HEK293 (cell line): ENCODE measurements around the genes CLCA2 and GBP4.

- PRO-cap, result no peak
- RRBS, 2 experiments, result no CpG with 5 or more reads among the region's 1 CpG
Observed at GRCh38 chr1:84443328-84443772, 35.7 kb upstream of the RPF1 start.

DNA sequence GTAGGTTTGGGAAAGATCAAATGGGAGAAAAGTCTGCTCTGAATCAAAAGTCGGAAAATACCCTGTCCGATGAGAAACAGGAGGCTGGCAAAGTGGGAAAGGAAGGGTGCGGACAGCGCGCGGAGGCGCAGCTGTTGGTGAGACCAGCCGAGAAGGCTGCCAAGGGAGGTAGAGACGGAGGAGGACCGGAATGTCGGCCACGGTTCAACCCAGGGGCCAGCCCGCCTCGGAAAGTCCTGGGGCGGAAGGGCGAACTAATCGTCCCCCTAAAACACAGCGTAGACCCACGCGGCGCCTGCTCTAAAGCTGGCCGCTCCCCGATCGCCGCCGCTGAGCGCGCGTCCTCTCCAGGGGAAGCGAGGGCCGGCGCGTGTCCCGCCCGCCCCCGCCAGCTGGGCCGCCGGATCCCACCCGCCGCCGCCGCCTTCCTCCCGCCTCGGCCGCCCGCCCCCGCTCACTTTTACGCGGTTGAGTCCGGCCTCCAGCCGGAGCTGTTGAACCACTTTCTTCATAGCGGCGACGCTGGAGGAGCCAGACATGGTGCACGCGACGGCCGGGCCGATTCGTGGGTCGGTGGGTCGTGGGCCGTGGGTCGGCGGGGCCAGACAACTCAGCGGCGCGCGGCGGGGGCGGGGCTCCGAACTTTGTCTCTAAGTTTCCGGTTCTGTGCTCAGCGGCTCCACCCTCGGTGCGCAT, 485 bp upstream of the SPATA1 start:
- PRO-cap, result bidirectional peak, plus-strand start at position 140 of the sequence, minus-strand start at position 142 of the sequence; bidirectional peak, plus-strand start at position 457 of the sequence, minus-strand start at position 338 of the sequence; bidirectional peak, plus-strand start outside the sequence, minus-strand start at position 652 of the sequence
- RRBS, 2 experiments, result 1% methylated on average over 25 to 31 of the region's 76 CpGs

GRCh38 chr1:84583242-84583581, 9.0 kb upstream of the CTBS start:
- PRO-cap, result bidirectional peak, plus-strand start at chr1:84583503, minus-strand start at chr1:84583329
- RRBS, 2 experiments, result no CpG with 5 or more reads among the region's 3 CpGs

- PRO-cap, result bidirectional peak, plus-strand start at chr1:84690706, minus-strand start at chr1:84690485
- RRBS, 2 experiments, result under 1 to 2% methylated on average over 13 of the region's 33 CpGs
Observed at GRCh38 chr1:84690582-84690989, 325 bp upstream of the SSX2IP start.

GRCh38 chr1:84756435-84756768, 66.1 kb upstream of the SSX2IP start:
- PRO-cap, result no peak
- RRBS, 2 experiments, result no CpG with 5 or more reads among the region's 2 CpGs

GRCh38 chr1:84758846-84759820, 68.9 kb upstream of the SSX2IP start:
- PRO-cap, result no peak
- RRBS, 2 experiments, result no CpG with 5 or more reads among the region's 19 CpGs

DNA sequence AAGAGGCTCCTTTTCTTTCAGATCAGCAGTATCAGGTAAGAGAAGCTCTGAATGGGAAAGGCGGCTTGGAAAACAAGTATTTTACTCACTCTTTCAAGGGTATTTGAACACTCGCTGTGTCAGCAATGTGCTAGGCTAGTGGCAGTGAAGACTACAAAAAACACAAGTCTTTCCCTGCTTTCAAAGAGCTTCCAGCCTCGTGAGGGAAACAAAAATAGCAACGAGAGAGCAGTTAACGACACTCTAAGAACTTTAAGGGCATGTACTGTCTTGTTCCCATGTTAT, 267 bp downstream of the DNAI3 start:
- PRO-cap, result no peak
- RRBS, 2 experiments, result no CpG with 5 or more reads among the region's 5 CpGs

DNA sequence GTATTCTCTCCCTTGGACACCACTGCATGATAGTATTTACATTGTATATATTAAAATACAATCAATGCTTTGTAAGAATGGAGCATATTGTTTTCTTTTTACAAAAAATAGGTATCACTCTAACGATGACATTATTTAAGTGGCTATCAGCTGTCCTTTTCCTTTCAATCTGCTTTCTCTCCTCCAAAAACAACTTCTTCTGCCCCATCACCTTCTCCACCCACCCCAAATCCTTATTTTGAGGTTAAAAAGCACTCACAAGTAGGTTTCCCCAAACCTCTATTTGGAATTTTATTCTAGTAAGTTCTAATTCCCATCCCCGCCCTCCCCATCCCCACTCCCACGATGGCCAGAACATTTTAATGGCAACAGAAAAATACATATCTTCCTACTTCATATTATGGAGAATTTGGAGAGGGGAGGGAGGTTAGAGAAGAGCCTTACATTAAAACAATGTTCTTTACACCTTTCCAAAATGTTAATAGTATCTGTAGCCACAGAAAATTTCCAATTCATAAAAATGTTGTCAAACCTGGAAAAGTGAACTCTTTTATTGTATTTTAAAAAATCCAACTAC, 6.2 kb downstream of the C1orf52 start:
- PRO-cap, result no peak
- RRBS, 2 experiments, result no CpG with 5 or more reads among the region's 3 CpGs

DNA sequence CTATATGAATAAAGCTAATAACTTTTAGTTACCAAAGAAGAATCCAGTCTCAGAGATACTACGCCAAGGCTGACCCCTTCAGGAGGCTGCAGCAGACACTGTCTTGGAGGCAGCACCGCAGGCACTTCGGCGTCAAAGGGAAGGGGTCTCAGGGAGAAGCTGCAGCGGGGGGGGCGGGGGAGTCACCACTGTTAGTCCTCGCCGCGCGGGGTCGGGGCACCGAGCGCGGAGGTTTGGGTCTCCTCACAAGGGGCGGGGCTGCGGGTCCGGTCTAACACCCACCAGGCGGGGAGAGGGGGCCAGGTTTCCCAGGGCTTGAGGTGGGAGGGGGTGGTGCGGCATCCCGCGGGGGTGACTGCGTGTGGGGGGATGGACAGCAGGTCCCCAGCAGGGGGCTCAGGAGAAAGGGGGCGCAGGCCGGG, 548 bp downstream of the C1orf52 start:
- PRO-cap, result bidirectional peak, plus-strand start at position 341 of the sequence, minus-strand start at position 225 of the sequence
- RRBS, 2 experiments, result 6% methylated on average over 1 of the region's 24 CpGs; no CpG with 5 or more reads in 1 of the 2 experiments

DNA sequence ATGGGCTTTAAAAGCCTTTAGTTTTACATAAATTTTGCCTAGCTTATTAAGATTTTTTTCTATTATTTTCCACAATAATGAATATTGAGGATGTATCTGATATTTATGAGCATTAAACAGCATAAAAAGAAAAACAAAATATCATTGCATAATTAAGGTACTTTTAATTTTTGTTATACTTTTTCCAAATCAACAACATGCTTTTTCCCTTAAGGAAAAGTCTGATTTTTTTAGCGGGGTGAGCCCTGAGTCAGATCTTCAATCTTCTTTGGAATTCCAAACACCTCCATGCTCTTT, 24.9 kb downstream of the DDAH1 start:
- PRO-cap, result no peak
- RRBS, 2 experiments, result no CpG with 5 or more reads among the region's 1 CpG

GRCh38 chr1:86423410-86424377, at the start of gene CLCA2:
CLCA2 (plus strand) TSS chr1:86424171.
- PRO-cap, result no peak
- RRBS, 2 experiments, result no CpG with 5 or more reads among the region's 1 CpG

DNA sequence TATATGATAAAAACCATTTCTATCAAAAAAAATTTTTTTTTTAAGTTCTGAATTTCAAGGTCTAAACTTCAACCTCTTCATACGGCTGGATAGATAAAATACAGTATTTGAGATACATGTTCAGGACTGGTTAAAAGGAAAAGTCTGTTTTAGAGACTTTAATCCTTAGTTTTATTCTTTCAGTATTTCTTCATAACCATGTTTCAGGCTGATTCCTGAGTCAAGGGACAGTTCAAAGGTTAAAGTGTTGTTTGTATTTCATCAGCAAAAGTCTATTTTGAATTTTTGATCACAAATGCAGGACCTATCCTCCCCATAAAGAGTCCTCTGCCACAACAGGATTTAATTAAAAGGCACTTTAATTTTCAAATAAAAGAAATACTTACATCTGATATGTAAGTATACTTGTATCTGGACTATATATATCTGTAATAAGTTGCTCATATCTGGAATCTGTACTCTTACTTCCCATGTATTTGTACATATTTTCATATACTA, 53.5 kb downstream of the SELENOF start:
- PRO-cap, result no peak
- RRBS, 2 experiments, result no CpG with 5 or more reads among the region's 1 CpG

- PRO-cap, result bidirectional peak, plus-strand start at chr1:86934112, minus-strand start at chr1:86934115
- RRBS, 2 experiments, result no CpG with 5 or more reads among the region's 3 CpGs
Observed at GRCh38 chr1:86933877-86934237, 19.4 kb downstream of the HS2ST1 start.

- PRO-cap, result no peak
- RRBS, 2 experiments, result no CpG with 5 or more reads among the region's 6 CpGs
Observed at GRCh38 chr1:87121818-87122173, 206.9 kb upstream of the LMO4 start.

DNA sequence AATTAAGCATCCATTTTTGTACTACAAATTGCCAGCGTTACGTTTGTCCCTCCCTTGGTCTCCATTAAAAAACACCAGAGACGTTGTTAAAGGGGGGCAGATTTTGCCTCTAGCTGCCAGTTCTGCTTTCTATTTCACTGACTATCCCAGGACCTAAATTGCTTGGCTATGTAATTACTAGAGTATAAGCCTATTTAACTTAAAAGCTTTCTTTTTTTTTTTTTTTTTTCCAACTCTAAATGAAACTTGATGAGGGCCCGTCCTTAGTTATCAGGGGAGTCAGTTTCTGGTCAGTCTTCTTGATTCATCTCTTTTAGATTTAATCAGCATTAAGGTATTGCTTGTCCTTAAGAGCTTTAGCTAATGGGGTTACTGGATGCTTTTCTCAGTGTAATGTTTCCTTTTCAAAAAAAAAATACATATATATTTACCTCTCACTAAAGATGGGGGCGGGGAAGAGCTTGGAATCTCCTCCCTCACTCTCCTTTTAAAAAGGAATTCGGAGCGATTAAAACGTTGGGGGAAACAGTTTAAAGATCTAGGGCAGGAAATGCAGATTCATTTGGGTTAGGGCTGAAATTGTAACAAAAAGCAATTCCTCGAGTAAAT, 1.2 kb downstream of the LMO4 start:
- PRO-cap, result bidirectional peak, plus-strand start at position 257 of the sequence, minus-strand start at position 160 of the sequence
- RRBS, 2 experiments, result no CpG with 5 or more reads among the region's 9 CpGs

DNA sequence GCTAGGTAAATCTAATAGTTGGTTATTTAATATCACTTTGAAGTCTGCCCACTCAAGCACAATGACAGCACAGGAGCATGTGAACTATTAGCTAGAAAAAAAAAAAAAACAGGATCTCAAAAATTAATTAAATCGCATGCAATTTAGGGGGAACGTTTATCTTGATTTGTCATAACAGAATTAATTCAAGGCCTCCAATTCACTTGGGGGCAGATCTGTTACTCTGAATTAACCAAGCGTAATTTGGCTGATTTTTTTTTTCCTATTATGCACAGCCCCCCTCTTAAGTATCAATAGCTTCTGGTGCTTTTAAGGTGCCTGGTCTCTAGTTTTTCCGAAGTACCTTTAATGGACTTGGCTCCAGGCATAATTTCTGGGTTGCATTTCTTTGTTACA, 7.1 kb downstream of the LMO4 start:
- PRO-cap, result no peak
- RRBS, 2 experiments, result no CpG with 5 or more reads among the region's 4 CpGs

DNA sequence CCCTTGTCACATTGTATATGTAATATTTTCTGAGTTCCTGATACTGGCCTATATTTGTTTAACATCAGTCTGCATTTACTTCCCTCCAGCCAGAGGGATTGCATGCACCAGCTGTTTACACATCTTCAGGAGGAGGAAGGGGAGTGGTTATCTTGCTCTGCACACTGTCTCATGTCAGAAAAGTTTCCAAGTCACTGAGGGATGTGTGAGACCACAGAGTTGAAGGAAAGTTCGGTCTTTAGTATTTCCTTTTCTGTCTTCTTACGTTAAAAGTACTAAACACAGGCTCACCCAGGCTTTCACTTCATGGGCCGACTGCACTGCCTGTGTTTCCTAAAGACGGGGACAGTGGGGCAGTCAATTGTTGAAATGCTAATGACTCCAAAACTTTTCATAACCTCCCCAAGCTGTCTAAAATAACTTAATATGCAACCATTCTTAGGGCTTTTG, 574.2 kb downstream of the LMO4 start:
- PRO-cap, result no peak
- RRBS, 2 experiments, result no CpG with 5 or more reads among the region's 4 CpGs

DNA sequence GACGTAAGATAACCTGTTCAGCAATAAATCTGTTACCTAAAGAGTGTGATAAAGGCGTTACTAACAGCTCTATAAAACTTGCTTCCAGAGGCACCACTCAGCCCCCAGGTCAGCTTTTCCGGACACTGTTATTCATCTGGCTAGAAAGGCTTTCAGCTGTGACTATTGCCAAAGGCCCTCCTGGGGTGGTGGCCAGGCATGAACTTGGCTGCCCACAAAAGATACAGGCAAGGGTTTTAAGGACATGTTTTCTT, 639.4 kb downstream of the LMO4 start:
- PRO-cap, result no peak
- RRBS, 2 experiments, result no CpG with 5 or more reads among the region's 3 CpGs

GRCh38 chr1:89198136-89199169, at the start of gene GBP4:
GBP4 (minus strand) TSS chr1:89198942.
- PRO-cap, result no peak
- RRBS, 2 experiments, result no CpG with 5 or more reads among the region's 30 CpGs

DNA sequence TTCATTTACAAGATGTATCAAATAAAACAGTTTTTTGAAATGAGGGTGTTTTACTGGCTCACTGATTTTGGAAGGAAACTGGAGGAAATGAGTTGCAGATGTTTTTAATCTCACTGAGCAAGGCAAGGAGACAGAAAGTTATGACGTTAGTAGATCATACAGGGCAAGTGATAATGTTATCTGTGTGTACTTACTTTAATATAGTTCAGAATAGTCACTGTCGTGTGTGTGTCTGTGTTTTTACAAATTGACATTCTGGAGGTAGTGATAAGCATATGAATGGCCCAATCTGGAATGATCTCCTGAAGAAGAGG, 1.9 kb upstream of the GBP4 start:
- PRO-cap, result no peak
- RRBS, 2 experiments, result no CpG with 5 or more reads among the region's 2 CpGs